Kidney (tissue), 2 donors: ENCODE data around the genes C1QBP, TXNDC17, TEKT1, RNASEK, BCL6B, DLG4, DVL2 and NEURL4.

DNA sequence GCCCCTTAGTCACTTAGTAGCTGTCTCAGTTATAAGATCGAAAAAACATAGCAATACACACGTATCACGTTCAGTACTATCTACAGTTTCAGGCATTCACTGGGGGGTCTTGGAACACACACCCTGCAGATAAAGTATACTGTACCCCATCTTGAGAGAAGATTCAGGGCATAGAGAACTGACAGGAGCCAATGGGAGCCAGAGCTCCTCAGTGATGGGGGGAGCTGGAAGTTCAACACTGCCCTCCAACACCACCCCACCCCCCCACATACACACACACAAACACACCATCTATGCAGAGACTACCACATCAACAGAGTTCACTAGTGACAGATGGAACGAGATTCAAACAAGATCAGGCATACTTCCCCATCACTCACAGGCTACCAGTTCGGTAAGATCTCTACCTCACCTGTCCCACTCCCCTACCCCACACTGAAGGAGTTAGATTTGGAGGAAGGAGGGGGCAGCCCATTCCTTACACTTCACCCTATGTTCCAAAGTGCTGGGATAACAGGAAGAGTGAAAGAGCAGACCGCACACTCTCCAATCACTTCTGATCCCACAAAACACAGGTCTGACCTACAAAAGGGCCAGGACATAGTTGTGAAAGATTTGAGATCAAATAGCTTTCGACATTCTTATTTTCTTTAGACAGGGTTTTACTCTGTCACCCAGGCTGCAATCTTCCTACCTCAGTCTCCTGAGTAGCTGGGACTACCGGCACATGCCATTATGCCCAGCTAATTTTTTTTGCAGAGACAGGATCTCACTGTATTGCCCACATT is 6.9 kb downstream of the NUP88 start:
- PRO-cap, result no peak
- RRBS, result no CpG with 5 or more reads among the region's 8 CpGs

- PRO-cap, result no peak
- RRBS, result no CpG with 5 or more reads among the region's 5 CpGs
Observed at GRCh38 chr17:5437744-5438329, 1.1 kb downstream of the C1QBP start.

GRCh38 chr17:5438468-5439428 is at the start of gene C1QBP:
TSS of gene C1QBP (minus strand) at chr17:5439155.
- PRO-cap, result bidirectional peak, plus-strand start at chr17:5439253, minus-strand start at chr17:5439164
- RRBS, result 1% methylated on average over 29 of the region's 81 CpGs

GRCh38 chr17:5772102-5772498 is 187.8 kb upstream of the NLRP1 start:
- PRO-cap, result no peak
- RRBS, result no CpG with 5 or more reads among the region's 15 CpGs

GRCh38 chr17:6470395-6470834 is 26.2 kb downstream of the PIMREG start:
- PRO-cap, result no peak
- RRBS, result no CpG with 5 or more reads among the region's 16 CpGs

DNA sequence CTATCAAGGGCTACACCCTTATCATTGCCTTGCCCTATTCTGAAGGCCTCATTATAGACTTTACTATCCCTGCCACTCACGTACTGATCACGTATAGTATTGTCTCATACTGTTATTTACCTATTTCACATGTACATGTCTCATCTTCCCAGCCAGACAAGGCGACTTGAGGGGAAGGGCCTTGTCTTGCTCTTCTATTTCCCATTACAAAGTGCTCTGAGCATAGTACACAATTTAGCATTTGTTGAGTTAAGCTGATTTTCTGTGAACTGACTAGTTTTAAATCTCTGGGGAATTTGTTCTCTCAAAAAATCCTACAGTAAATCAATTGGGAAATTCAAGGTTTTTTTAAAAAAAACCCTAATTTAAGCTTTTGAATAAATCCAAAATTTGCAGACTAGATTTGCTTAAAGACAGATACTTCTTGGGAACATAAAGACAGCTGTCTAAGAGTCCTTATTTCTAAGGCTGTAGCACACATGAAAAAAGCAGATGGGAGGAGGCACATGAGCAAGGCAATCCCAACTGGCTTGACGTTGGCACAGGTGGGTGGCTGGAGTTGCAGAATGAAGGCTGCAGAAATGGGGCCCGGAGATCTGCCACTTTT is 4.6 kb downstream of the KIAA0753 start:
- PRO-cap, result no peak
- RRBS, result no CpG with 5 or more reads among the region's 5 CpGs

DNA sequence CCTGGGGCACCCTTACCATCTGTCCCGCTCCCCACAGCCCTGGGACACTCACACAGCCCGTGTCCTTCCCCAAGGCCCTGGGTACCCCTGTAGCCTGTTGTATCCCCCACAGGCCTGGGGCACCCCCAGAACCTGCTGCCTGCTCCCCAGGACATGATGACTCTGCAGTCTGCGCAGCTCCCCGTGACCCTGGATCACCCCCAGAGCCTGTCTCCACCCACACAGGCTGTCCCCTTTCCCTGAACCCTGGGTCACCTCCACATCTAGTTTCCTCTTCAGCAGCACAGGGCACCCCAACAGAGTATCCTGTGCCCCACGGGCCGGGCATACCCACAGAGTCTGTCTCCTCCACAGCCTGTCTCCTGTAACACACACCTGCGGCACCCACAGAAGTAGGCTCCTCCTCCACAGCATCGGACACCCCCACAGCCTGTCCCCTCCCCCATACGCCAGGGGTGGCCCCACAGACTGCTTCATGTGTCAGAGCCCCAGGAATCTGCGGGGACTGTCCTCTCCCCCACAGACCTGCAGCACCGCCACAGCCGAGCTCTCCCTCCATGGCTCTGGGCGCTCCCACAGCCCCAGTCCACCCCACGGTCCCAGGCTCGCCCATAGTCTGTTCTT is 1.6 kb downstream of the KIAA0753 start:
- PRO-cap, result unidirectional peak, plus-strand start at position 496 of the sequence
- RRBS, result no CpG with 5 or more reads among the region's 15 CpGs

DNA sequence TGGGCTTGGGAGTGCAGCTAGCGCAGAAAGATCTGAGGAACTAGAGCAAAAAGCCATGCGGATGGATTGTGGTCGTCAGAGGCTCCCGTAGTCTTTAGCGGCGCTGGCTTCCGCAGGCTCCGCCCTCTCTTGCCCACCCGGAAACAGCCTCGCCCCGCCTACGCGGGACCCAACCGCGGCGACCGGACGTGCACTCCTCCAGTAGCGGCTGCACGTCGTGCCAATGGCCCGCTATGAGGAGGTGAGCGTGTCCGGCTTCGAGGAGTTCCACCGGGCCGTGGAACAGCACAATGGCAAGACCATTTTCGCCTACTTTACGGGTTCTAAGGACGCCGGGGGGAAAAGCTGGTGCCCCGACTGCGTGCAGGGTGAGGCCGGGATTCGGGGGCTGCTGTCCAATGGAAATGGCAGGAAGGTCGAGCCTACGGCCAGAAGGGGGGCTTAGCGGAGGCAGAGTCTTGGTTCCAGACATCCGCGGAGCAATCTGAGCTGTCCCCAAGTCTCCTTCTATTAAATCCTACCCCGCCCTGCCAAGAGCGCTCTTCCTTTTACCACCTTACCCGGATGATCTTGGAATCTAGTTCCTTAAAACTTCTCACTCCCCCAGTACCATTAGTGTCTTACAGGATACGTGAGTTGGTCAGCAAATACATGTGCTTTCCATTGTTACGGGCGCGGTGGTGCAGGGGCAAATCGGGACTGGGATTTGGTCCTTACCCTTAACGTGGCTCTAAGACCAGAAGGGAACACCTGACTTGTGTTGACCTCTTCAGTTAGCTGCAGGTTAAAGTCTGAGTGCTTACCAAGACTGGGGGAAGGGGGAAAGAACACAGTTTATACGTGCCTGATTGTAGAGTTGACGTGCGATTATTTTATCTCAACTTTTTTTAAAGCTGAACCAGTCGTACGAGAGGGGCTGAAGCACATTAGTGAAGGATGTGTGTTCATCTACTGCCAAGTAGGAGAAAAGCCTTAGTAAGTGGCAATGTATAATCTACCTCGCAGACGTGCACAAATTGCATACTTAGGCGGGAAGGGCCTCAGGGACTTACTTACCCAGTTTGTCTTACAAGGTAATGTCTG is at the start of gene TXNDC17:
TXNDC17 (plus strand) TSS at position 201 of the 1,083 bp plus-strand sequence.
- PRO-cap, result bidirectional peak, plus-strand start at position 172 of the sequence, minus-strand start outside the sequence
- RRBS, result 2% methylated on average over 25 of the region's 57 CpGs

- PRO-cap, result no peak
- RRBS, result no CpG with 5 or more reads among the region's 9 CpGs
Observed at GRCh38 chr17:6761471-6762230, 5.8 kb downstream of the XAF1 start.

DNA sequence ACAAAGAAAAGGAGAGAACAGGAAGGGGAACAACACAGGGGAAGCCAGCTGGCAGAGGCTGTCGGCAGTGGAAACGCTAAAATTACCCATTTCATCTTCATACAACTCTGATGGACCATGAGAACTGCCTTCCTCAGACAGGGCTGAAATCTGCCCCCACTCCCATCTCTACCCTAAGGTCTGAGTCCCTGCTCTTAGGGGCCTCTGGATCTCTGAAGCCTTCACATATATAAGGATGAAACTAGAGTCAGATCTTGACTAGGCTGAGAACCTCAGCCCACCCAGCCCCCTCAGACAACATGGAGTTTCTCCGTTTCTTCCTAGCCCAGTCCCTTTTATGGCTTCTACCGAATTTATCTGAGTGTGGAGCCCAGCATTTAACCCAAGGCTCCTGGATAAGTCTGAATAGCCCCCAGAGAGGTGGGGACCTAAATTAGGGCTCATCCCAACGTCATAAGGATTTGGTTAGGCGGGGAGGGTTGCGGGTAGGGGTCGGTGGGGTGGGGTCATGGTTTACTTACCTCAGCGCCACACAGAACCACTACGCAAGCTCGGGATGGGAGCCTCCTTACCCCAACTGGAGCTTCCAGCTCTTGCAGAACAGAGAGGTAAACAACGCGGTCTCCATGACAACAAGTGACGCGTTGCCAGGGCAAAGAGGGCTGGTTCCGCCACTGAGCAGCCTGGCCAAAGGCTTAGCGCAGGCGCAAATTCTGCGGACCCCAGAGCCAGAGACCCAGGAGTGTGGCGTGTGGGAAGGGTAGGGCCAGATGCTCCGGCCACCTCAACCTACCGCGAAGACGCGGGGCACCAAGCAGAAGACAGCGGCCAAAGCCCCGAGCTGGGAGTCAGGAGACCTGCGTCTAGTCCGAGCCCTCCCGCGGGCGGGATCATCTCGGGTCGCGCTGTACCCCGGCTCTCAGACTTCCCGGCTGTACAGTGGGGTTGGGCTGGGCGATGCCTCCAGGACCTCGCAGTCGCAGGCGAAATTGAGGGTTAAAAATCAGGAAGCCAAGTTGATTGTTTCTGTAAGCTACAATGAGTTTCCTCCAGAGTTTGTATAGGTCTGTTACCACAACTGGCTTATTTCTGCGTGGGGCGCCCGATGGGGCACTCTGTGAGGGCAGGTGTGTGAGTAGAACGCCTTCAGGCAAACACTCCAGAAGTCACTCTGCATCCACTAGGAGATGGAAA is at the start of gene TEKT1:
TEKT1 (minus strand) TSS at position 602 of the 1,194 bp plus-strand sequence.
- PRO-cap, result no peak
- RRBS, result 3% methylated on average over 12 of the region's 45 CpGs

GRCh38 chr17:7012163-7012835 is at the start of gene RNASEK:
TSS of gene RNASEK (plus strand) at chr17:7012624.
- PRO-cap, result bidirectional peak, plus-strand start at chr17:7012644, minus-strand start at chr17:7012303
- RRBS, result 2% methylated on average over 2 of the region's 42 CpGs

DNA sequence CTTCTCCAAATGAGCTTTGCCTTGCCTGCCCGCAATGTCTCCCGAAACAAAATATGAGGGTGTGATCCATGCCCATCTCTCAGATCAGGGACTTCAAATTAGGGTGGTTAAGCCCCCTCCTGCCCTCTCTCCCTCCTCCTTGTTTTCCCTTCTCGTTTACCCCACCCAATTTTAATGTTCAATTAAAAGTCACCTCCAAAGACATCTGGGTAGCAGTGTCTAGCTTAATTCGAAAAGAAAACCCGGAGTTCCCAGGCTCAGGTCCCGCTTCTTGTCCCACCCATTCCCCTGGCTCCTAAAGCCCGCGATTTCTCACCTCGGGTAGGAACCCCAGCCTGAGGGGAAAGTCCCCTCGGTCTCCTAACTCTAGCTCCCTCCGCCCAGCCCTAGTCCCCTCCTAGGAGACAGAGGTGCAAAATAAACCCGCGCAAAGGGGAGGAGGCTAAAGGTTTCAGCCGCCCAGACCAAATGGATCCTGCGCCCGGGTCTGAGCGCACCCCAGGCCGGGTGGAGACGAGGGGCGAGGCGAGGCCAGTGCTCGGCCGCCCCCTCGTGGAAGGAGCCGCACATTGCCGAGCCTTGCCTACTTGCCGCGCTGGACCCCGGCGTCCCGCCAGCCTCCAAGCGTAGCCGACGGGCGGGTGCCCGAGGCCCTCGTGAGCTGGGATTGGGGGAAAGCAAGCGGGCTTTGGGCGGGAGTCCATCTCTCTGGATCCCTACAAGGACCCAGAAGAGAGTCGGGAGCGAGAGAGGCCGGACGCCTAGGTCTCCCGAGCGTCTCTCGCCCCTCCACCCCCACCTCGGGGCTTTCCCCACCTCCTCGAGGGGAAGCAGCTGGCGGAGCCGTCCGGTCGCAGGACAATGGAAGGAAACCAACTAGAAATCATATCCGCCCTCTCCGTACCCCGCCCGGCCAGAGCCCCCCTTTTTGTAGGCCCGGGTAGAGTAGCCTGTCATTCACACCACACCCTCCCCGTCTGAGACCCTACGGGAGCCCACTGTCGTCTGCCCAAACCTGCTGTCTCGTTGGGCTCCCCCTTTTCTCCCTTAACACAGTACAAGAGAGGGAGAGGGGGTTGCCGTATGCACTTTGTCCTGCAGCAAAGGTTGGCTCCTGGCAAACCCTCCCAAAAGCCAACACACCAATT is 872 bp upstream of the BCL6B start:
- PRO-cap, result bidirectional peak, plus-strand start at position 729 of the sequence, minus-strand start at position 509 of the sequence
- RRBS, result 2% methylated on average over 18 of the region's 62 CpGs

DNA sequence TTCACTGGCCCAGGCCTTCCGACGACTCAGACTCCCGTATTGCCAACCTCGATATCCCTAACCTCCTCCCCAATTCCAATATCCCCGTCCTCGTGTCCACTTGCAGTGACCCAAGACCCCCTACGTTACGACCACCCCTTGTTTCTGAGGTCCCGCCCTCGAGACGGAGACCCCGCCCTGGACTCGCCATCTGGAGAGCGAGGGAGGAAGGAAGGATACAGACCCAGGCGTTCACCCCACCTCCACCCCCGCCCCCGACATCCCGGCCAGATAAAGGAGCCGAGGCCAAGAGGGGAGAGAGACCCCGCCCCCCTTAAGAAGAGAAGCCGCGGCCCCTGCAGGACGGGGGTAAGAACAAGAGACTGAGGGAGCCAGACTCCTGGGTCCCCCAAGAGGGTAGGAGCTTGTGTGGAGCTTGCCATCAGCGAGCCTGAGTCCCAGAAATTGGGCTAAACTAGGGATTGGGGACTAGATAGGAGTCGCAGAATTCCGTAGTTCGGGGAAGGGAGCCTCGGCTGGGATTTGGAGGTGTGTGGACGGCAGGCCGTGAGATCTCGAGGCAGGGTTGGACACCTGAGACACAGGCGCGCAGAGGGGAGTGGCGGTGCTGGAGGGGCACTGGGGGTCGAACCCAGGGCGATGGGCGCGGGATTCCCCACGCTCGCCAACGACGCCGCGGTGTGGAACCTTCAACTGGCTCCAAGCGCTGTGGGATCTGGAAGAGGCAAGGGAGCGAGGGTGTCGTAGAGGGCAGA is at the start of gene BCL6B:
BCL6B (plus strand) TSS at position 299 of the 755 bp plus-strand sequence.
- PRO-cap, result bidirectional peak, plus-strand start at position 321 of the sequence, minus-strand start at position 192 of the sequence
- RRBS, result no CpG with 5 or more reads among the region's 47 CpGs

- PRO-cap, result no peak
- RRBS, result 94% methylated on average over 3 of the region's 17 CpGs
Observed at GRCh38 chr17:7037820-7038757, 2.3 kb downstream of the SLC16A13 start.

- PRO-cap, result no peak
- RRBS, result no CpG with 5 or more reads among the region's 16 CpGs
Observed at GRCh38 chr17:7120585-7121069, 6.0 kb upstream of the ASGR2 start.

DNA sequence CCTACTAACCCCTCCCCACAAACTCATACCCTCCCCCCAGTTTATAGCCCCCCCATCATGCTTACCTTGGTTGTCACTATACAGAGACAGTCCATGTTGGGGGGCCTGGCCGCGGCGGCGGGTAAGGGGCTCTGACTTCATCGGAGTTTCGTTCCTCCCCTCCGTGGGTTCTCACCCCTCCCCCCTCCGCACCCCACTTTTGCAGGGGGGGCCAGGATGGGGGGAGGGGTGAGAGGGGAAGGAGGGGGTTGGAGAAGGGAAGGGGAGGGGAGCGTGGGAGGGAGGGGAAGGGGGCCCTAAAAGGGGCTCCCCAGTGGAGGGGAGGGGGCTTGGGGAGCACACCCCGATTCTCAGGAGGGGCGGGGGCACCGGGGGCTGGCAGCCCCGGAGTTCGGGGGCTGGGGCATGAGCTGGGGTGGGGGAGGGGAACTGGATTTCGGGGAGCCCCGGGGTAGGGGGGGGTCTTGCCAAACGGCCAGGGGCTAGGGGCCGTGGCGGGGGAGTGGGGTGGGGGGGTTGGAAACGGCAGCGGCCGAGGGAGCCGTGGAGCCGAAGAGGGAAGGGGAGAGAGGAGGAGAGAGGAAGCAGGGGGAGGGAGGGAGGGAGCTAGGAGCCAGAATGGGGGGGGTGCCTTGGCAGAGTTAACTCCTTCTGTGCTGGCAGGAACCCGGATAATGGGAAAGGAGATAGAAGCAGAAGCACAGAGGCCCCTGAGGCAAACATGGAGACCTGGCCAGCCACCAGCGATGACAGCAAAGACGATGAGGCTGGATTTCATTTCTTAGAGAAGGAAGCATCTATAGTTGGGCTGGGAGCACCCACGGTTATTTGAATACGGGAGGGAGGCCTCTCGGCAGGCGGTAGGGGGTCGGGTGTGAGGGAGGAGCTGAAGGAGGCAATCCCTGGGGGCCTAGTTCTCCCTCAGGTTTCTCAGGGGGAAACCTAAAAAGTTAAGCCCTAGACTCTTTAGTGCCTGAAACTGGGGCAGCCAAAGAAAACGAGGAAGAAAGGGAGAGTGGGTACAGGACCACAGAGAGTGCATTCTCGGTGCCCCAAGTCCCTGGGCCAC is at the start of gene DLG4:
DLG4 (minus strand) TSS at position 575 of the 1,069 bp plus-strand sequence.
- PRO-cap, result bidirectional peak, plus-strand start at position 674 of the sequence, minus-strand start at position 557 of the sequence
- RRBS, result 6% methylated on average over 4 of the region's 34 CpGs

GRCh38 chr17:7233854-7235178 is at the start of gene DVL2:
TSS of gene DVL2 (minus strand) at chr17:7234517.
- PRO-cap, result bidirectional peak, plus-strand start at chr17:7234615, minus-strand start at chr17:7234517
- RRBS, result no CpG with 5 or more reads among the region's 85 CpGs

DNA sequence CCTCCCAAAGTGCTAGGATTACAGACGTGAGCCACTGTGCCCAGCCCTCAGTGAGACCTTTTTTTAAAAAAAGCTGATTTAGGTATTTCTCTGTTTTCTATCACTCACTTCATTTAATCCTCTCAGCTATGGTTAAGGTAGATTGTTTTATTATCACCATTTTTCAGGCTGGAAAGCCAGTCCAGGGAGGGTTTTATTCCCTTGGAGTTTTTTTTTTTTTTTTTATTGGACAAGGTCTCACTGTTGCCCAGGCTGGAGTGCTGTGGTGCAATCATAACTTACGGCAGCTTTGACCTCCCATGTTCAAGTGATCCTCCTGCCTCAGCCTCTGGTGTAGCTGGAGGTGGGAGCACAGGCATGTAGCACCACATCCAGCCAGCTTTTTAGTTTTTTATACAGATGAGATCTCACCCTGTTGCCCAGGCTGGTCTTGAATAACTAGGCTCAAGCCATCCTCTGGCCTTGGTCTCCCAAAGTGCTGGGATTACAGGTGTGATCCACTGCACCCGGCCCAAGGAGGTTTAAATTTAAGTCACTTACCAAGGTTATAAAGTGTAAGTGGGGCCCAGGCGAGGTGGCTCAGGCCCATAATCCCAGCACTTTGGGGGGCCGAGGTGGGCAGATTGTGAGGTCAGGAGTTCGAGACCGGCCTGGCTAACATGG is 4.9 kb downstream of the CLDN7 start:
- PRO-cap, result no peak
- RRBS, result no CpG with 5 or more reads among the region's 7 CpGs

DNA sequence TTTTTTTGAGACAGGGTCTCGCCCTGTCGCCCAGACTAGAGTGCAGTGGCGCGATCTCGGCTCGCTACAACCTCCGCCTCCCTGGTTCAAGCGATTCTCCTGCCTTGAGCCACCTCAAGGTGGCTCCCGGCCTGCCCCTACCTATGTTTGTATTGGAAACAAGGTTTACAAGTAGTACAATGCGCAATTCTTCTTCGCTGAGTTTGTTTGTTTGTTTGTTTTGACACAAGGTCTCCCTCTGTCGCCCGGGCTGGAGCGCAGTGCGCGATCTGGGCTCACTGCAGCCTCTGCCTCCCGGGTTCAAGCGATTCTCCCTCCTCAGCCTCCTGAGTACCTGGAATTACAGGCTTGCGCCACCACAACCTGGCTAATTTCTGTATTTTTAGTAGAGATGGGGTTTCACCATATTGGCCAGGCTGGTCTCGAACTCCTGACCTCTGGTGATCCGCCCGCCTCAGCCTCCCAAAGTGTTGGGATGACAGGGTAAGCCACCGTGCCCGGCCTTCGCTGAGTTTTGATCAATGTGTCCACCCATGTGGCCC is 907 bp upstream of the YBX2 start:
- PRO-cap, result no peak
- RRBS, result 52% methylated on average over 3 of the region's 25 CpGs

DNA sequence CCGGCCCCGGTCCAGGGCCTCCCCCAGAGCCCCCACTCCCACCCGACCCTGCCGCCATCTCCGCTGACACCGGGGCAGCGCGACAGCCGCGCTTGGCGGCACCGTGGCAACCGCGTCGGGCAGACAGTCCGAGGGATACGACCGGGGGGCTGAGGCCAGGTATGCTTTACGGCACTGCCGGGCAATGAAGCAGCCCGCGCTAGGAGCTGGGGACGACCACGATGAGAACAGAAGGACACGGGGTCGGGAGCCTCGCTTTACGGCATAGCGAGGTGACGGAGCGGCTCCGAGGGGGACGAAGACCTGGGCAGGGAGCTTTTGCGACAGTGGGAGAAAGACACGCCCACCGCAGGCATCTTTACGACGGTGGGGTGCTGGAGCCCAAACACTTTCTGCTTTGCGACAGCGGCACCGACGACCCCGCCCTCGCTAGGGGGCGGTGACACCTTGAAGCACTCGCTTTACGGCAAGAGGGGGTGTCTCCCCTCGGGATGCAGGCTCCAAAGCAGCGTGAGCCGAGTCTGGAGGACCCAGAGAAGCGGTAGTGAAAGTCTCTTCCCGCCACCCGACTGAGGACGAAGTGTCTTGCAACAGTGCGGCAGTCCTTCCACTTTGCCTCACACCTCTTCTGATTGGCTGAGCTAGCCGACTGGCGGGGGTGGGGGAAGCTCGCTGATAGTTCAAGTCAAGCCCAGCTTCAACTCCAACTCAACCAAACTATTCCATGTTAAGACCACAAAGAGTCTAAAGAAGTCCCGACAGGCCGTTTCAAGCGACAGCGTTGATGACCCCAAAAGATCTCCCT is at the start of gene NEURL4:
NEURL4 (minus strand) TSS at position 81 of the 805 bp plus-strand sequence.
- PRO-cap, result bidirectional peak, plus-strand start at position 361 of the sequence, minus-strand start at position 94 of the sequence; unidirectional peak, plus-strand start at position 469 of the sequence; bidirectional peak, plus-strand start at position 648 of the sequence, minus-strand start at position 571 of the sequence
- RRBS, result 2% methylated on average over 18 of the region's 62 CpGs